Right lobe of liver (tissue), 4 donors: ENCODE results near the genes COPS6 and LRCH4.

DNA sequence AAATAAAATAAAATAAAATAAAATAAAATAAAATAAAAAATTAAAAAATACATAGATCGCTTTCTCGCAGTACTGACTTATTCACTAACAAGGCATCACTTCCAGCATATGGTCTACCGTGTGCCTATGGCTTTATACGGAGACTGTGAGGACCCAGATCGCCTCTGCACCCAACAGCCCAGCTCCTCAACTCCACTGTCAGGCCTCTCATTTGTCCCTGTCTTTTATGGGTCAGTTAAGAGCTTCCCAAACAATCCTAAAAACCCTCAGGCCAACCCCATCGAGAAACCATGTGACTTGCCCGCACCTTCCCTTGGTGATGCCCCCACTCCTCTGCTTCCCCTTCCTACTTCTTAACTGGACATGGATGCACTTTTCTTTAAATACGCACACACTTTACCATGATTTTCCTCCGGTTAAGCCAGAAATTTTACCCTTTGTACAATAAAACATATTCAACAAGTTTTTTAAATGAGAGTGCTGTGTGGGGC, 46.9 kb downstream of the BAIAP2L1 start:
- PRO-cap, 4 experiments, result peak in 1 of 4 experiments; most common minus-strand start position 209 of the sequence (in 1)
- RAMPAGE, long total RNA, 2 experiments, result no peak in any of the 2 experiments

DNA sequence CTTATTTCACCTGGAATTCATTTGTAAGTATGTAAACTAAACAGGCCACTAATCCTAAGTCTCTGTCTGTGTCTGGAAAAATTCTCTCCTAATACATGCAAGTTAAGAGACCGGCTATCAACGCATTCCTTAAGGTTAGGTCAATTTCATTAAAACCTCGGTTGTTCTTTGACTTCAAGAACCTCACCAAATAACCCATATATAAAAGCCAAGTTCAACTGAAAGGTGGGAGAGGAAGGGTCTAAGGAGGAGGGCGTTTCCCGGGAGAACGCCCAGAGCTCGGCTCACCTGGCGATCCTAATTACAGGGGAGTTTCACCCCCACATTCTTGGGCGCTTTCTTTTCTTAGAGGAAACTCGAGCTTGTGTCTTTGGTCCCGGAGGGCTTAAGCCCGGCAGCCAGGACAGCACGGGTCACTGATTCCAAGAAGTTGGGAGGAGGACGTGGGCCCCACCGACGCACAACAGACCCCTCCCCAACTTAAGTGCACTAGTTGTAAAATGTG, 1.1 kb downstream of the BAIAP2L1 start:
- PRO-cap, 4 experiments, result no peak in any of the 4 experiments
- RAMPAGE, long total RNA, 2 experiments, result no peak in any of the 2 experiments

- PRO-cap, 4 experiments, result peak in 1 of 4 experiments; most common plus-strand start chr7:98910135 (in 1)
- RAMPAGE, long total RNA, 2 experiments, result no peak in any of the 2 experiments
Observed at GRCh38 chr7:98910024-98910836, 31.9 kb downstream of the TRRAP start.

DNA sequence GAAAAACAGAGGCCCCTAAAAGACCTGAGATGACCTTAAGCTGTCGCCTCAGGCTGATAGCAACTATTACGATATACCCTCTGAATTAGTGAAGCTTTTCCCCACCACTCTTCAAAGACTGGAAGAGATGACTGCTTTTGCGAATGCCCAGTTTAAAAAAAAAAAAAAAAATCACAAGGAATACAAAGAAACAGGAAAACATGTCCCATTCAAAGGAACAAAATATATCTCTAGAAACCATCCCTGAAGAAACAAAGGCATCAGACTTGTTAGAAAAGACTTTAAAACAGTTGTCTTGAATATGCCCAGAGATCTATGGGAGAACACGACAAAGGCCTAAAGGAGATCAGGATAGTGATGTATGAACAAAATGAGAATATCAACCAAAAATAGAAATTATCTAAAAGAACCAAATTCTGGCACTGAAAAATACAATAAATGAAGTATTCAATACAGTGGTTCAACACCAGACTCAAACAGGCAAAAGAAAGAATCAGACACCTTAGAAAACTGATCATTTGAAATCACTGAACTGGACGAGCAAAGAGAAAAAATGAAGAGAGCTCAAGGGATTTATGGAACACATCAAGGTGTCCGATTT, 120.9 kb downstream of the SMURF1 start:
- PRO-cap, 4 experiments, result no peak in any of the 4 experiments
- RAMPAGE, long total RNA, 2 experiments, result no peak in any of the 2 experiments

GRCh38 chr7:99105723-99106276, 38.1 kb downstream of the SMURF1 start:
- PRO-cap, 4 experiments, result peak in 2 of 4 experiments; most common plus-strand start chr7:99106030 (in 2); most common minus-strand start chr7:99105886 (in 2)
- RAMPAGE, long total RNA, 2 experiments, result no peak in any of the 2 experiments

DNA sequence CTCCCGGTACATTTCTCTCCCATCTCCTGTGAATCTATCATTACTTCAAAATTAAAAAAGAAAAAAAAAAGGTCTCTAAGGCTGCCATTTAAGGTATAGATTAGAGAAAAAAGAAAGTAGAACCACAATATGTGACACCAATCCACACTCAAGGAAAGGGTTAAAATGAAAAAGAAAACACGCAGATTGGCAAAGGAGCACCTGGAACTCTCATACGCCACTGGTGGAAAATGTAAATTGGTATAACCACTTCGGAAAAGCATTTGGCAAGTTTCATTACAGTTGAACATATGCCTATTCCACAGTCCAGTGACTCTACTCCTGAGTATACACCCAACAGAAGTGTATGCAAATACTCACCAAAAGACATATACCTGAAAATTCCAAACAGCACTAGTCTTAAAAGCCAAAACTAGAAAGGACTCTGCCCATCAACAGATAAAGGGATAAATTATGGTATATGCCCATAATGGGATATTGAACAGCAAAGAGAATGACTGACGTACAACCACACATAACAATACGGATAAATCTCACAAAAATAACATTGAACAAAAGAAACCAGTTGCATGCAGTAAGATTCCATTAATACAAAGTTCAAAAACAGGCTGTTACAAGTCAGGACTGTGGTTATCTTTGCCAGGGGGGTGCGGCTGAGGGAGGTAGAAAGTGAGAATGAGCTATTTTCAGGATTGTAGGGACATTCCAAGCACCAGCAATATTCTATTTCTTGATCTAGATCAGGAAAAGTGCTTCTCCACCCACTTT, 10.4 kb downstream of the SMURF1 start:
- PRO-cap, 4 experiments, result no peak in any of the 4 experiments
- RAMPAGE, long total RNA, 2 experiments, result no peak in any of the 2 experiments

DNA sequence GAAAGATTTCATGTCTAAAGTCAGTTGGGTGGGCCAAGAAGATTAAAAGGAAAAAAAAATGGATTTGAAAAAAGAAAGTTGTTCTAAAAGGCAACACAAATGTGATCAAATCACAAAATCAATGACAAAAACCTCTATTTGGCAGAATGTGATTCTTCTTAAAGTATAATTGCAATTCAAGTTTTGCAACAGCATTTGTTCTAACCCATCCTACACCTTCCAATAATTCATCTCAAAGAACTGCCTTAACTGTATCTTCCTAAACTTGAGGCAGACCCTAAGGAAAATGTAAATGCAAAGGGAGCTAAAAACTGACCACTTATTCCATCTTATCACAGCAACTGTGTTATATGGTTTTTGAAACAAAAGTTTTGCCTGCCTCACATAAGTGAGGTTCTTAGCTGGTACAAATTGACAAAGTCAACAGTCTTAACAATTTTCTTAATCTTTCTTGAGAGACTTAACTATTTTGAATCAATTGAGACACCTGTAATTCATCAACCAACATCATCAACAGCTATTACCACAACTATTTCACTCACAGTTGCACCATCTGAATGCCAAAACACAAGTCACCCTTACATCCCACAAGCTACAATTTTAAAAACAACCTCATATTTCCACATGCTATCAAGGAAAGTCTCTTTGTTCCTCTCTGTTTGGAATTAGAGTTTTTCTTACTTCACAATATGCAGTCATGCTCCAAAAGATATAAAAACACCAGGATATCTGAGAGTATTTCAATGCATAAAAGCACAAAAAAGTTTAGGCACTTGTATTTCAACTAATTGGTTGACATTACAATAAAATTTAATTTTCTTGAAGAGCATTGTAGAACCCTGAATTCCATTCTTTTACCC, 5.0 kb downstream of the SMURF1 start:
- PRO-cap, 4 experiments, result no peak in any of the 4 experiments
- RAMPAGE, long total RNA, 2 experiments, result no peak in any of the 2 experiments

DNA sequence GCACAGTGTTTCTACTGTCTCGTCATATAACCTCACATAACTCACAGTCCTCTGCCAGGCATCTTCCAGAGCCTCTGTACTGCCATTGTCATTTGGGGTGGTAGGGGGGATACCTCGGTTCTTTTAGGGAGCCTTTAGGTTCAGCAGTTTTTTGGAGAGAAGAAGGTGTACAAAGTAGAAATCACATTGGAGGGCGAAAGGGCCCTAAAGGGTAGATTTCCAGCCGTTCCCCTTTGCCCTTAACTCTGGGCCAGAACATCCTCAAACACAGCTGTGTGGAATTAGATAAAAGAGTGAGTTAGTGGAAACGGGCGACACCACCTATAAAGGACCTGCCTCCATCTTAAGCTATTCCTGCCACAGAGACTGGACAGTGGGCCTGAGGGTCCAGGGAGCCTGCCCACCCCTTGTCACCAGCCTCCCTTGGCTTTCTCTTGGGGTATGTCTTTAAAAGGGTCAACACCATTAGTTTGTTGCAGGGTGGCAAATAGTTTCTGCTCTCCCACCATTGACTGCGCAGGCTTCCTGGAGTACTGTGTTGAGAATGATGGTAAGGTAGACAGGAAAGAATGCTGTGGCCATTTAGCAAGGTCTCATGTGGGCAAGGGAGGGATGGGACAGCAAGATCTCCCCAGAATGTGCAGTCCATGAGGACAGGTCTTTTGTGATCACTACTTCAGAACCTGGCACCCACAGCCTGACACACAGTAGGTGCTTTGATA, 22.7 kb upstream of the ARPC1B start:
- PRO-cap, 4 experiments, result peak in 1 of 4 experiments; most common plus-strand start position 292 of the sequence (in 1)
- RAMPAGE, long total RNA, 2 experiments, result no peak in any of the 2 experiments

GRCh38 chr7:99409306-99409597, 483 bp downstream of the BUD31 start:
- PRO-cap, 4 experiments, result no peak in any of the 4 experiments
- RAMPAGE, long total RNA, 2 experiments, result no peak in any of the 2 experiments

GRCh38 chr7:99486912-99487578, 13.0 kb downstream of the ZNF394 start:
- PRO-cap, 4 experiments, result no peak in any of the 4 experiments
- RAMPAGE, long total RNA, 2 experiments, result no peak in any of the 2 experiments

DNA sequence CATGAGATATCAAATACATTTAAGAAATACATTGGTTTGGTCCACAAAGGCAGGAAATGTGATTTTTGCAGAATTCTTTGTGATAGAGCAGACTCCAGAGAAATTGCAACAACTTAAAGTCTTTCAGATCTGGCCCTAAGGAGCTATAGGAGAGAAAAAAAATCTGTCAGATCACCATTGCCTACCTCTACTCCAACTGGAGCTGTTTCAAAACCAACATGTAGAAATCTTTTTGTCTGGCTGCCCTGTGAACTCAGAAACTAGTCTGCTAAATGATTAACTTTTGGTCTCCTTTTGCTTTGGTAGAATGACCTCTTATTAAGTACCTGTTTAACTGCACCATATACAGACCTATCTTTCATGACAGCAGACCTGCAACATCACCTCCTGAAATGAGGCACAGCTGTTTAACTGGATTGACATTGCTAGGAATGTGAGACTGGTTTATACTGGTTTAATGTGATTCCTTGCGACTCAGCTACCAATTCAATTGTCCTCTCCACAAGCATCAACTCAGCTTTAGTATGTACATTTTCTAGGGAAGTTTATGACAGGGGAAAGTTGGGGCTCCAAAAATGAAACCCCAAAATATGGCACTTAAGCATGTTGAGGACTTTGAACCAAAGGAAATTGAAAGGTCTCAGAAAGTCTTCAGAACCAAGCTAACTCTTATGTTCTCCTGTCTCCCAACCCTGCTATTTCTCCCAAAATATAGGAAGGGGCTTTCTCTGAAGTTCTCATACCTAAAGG, 1.8 kb downstream of the CYP3A43 start:
- PRO-cap, 4 experiments, result peak in 4 of 4 experiments; most common plus-strand start position 344 of the sequence (in 2); most common minus-strand start position 198 of the sequence (in 4)
- RAMPAGE, long total RNA, 2 experiments, result no peak in any of the 2 experiments

DNA sequence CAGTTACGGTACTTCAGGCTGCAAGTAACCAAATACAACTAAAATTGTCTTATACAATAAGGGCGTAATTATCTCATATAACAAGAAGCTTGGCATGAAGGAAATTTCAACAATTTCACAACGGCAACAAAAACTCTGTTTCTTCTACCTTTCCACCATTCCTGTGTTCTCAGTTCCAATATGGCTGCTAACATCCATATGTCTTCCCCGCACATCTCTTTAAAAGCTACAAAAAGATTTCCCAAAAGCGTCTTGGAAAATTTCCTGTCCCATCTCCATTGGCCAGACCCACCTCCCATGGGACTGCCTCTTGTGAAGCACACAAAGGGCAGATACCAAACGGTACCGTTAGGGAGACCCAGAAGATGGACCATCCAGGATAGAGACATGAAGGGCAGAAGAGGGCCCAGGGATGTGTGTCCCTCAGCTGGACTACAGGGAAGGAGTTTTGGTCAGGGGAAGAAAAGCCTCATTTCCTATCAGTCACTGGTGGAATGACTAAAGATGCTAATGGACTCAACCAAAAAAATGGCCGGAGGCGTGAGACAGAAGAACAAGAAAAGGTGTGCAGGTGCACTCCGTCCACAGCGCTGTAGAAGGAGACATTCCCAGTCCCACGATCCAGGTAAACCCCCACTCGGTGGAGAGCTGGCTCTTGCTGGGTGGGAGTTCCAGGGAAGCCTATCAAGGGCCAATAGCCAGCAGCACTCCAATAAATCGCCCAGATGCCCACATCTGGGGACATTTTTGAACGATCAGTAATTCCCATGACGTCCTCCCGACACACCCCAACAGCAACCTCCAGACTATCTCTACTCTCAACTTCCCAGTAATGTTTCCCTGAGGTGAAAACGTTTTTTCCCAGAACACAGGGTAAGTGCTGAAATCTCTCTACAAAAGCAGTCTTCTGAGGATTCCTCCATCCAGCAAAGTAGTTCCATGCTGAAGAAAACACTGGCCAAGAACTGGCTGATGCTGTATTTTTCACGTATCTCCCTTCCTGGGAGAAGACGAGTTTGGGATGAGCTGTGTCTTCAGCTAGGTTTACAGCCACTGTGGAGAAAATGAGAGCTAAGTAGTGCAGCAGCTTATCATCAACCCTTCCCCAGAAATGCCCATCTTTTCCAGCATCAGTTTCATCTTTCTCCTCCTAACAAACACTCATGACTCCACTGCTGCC, 15.3 kb upstream of the OR2AE1 start:
- PRO-cap, 4 experiments, result peak in 1 of 4 experiments; most common minus-strand start position 711 of the sequence (in 1)
- RAMPAGE, long total RNA, 2 experiments, result no peak in any of the 2 experiments

DNA sequence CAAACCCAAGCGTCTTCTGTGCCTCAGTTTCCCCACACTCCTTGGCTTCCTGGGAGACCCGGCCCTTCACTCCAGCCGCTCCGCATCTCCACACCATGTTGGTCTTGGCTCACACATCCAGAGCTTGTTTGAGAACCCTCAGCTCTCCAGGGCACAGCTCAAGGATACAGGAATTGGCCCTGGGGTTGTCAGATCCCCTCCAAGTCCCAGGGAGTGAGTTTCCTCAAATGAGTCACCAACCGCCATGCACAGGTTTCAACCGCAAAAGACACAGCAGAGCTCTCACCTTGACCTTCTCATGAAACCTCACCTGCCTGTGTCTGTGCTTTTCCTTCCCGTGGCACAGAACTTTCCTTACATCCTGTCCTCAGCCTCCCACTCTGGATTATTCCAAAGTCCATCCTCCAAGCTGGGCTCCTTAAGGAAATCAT, 20.6 kb downstream of the AZGP1 start:
- PRO-cap, 4 experiments, result no peak in any of the 4 experiments
- RAMPAGE, long total RNA, 2 experiments, result no peak in any of the 2 experiments

DNA sequence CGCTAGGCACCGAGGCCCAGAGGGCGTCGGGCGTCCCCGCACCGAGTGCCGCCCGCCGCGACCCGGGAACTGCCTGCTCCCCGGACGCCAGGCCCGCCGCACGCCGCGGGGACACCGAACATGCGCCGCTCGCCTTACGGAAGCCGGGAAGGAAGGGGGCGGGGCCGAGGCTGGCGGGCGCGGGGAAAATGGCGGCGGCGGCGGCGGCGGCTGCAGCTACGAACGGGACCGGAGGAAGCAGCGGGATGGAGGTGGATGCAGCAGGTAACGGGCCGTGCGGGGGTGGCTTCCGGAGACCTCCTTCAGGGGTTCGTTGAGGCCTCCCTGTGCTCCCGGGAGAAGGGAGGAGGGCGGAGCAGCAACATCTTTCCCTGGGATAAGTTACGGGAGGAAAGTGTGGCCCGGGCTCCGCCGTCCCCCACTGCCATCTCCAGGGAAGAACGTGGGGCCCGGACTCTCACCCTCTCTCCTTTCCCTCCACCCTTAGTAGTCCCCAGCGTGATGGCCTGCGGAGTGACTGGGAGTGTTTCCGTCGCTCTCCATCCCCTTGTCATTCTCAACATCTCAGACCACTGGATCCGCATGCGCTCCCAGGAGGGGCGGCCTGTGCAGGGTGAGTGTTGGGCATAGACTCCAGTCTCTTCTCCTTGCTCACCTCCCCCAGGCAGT, at the start of gene COPS6:
Gene COPS6, plus strand, starts transcription at position 167 of the 669 bp plus-strand sequence.
- PRO-cap, 4 experiments, result peak in 4 of 4 experiments; most common plus-strand start position 176 of the sequence (in 3); most common minus-strand start position 71 of the sequence (in 3)
- RAMPAGE, long total RNA, 2 experiments, result start-site peak on the plus strand in 2 of 2 experiments, centred at positions 173 to 186 of the sequence, 115 to 237 reads per replicate

- PRO-cap, 4 experiments, result no peak in any of the 4 experiments
- RAMPAGE, long total RNA, 2 experiments, result no peak in any of the 2 experiments
Observed at GRCh38 chr7:100166209-100166724, 2.1 kb downstream of the GAL3ST4 start.

GRCh38 chr7:100367998-100368975, 5.0 kb upstream of the PILRA start:
- PRO-cap, 4 experiments, result peak in 4 of 4 experiments; most common plus-strand start chr7:100368304 (in 1); most common minus-strand start chr7:100368372 (in 4)
- RAMPAGE, long total RNA, 2 experiments, result no peak in any of the 2 experiments

GRCh38 chr7:100442701-100443544, 6.6 kb upstream of the PPP1R35 start:
- PRO-cap, 4 experiments, result no peak in any of the 4 experiments
- RAMPAGE, long total RNA, 2 experiments, result no peak in any of the 2 experiments

DNA sequence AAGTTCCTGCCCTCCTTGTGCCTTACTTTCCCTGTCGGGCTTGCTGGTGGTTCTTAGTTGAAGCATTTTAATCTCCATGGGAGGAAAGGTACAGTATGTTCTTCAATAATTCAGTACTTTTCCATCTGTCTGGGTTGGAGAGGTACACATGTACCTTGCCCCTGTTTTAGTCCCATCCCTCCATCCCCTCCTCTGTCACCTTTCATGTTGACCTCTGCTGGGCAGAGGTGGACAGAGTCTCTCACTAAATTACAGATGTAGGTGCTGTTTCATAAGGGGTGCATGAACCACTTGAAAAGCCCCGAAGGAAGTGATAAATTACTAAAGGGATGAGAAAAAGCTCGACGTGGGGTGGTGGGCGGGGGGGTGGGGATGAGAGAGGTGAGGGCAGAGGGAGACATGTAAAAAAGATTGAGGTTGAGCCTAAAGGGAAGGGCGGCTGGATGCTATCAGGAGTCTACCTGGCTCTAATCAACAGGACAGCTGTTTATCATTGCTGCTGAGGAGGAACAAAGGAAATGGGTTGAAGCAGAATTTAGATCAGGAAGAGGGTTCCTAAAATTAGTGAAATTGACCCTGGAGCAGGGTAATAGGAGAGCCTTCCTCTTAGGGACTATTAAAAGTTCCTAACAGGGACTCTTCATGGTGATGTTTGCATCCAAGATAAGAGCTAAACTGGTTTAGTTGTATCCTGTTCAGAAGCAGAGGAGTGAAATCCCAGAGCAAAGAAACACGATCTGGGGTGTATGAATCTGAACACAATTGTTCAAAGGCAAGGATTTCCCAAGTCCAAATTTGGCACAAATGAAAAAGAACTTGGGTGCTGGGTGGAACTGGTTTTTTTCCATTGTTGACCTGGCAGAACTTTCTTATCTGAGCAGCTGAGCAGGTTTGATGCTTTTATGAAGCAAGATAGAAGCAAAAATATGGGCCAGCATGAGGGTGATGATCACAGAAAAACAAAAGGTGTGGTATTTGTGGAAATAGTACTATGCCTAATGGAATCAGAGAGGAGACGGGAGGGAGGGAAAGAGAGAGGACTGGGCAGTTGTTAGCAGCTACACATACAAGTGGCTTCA, 5.7 kb downstream of the AGFG2 start:
- PRO-cap, 4 experiments, result peak in 4 of 4 experiments; most common plus-strand start position 410 of the sequence (in 1); most common minus-strand start position 739 of the sequence (in 3)
- RAMPAGE, long total RNA, 2 experiments, result no peak in any of the 2 experiments

GRCh38 chr7:100584552-100584972, 1.4 kb downstream of the LRCH4 start:
- PRO-cap, 4 experiments, result peak in 1 of 4 experiments; most common minus-strand start chr7:100584932 (in 1)
- RAMPAGE, long total RNA, 2 experiments, result no peak in any of the 2 experiments

GRCh38 chr7:100586023-100586246, at the start of gene LRCH4:
Gene LRCH4, minus strand, starts transcription at chr7:100586129.
- PRO-cap, 4 experiments, result peak in 4 of 4 experiments; most common minus-strand start chr7:100586129 (in 4)
- RAMPAGE, long total RNA, 2 experiments, result start-site peak on the minus strand in 2 of 2 experiments, at chr7:100586118-100586126 at its widest, 39 to 83 reads per replicate